ENCODE data around the gene EPB41L5.

DNA sequence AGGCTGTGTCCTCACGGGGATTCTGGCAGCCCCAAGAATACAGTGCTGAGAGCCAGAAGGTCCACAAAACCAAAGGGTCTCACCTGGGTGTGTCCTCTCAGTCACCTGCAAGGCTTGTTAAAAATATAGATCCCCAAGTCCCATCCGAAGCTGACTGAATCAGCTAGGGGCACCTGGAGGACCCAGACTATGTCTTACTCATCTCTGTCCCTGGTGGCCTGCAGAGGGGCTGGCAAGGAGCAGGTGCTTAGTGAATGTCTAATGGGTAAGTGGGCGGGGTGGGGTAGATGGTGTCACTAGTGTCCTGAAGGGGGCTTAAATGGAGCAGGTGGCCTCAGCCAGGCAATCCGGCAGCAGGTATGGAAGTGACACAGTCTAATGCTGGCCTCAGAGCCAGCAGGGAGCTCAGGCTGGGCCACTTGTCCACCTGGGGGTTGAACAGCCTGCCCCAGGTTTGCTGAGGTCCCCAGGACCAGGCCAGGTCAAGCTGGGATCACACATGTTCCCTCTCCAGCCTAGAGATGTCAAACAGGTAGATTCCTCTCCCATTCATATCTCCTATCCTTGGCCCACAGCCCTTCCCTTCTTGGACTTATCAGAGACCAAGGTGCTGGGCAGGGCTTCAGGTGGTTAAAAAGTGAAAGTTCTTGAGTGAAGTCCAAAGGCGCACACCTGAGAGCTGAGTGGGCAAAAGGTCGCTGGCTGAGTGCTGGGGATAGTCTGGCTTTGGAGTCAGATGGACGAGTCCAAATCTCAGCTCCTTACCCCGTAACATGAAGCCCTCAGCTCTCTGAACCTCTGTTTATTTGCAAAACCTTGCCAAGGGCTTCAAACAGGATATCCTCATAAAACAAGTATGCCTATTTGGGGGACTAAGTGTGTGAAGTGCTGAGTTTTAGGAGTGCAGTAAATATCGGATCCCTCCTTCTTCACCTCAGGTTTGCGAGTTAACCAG is 1.7 kb downstream of the STEAP3 start:
- RRBS: no CpG with 5 or more reads among the region's 10 CpGs

- RRBS: no CpG with 5 or more reads among the region's 5 CpGs
Measured at GRCh38 chr2:119264323-119264704, 40.7 kb downstream of the STEAP3 start.

DNA sequence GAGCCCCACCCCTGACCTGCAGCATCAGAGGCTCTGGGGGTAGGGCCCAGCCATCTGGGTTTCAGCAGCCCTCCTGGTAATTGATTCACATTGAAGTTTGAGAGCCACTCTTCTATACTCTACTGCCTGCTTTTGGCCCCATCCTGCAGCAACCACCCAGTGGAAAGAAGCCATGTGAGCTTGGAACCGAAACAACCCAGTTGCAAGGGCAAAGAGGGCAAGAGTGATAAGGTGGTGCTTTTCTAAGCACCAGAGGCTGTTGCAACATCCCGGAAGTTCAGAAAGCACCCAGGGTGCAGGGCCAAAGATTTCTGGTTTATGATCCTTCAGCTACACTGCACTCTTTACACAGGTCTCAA is 29.1 kb upstream of the TMEM37 start:
- RRBS: no CpG with 5 or more reads among the region's 2 CpGs

- RRBS: no CpG with 5 or more reads among the region's 5 CpGs
Measured at GRCh38 chr2:119695076-119695485, 16.1 kb downstream of the TMEM177 start.

- RRBS: no CpG with 5 or more reads among the region's 6 CpGs
Measured at GRCh38 chr2:119892943-119894042, 119.6 kb upstream of the EPB41L5 start.

DNA sequence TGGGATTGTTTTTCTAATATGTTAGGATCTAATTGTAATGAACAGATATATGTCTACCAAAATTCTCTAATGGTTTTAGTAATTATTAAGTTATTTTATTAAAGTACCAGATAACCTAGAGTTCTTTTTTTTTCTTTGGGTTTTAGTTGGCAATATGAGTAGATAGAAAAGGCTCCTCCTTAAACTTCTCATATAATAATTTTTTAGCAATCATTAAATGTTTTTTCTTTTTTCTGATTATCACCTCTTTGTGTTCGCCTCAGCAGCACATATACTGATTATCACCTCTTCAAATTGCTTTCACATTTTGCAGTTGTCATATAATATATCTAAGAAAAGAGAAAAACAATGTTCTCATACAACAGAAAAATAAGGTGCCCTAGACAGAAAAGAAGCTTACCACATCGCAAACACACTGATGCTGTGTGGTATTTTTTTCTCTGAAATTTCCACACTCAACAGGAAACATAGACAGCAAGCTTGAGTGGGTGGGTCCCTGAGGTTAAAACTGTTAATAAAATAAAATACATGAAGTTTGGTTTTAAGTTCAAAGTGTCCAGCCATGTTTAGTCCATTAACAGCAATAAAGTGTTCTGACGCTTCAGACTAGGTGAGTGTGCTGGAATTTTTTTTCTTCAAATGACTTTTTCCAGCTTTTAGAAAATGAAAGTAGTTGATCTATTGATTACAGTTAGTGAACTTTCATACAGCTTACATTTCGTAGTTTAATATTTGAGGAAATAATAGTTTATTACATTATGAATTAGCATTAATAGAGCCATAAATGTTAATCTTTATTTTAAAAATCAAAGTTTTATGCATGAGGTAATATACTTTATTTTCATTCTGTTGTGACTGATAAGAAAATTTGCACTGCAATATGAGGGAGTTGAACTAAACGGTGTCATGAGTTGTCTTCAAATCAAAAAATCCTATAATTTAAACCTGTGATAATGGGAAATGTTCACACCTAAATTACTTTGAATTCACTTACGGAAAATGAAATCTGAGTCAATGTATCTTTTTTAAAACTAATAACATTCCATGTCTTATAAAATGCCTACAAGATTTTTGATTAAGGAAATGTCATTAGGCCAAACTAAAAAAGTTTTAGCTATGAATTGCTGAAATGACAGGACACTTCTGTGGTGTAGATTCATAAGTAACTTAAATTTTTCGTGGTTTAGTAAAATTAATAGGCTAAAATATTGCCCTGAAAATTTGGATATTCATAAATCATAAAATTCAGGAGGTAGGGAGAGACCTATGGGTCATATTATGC is 83.2 kb upstream of the EPB41L5 start:
- RRBS: no CpG with 5 or more reads among the region's 7 CpGs

DNA sequence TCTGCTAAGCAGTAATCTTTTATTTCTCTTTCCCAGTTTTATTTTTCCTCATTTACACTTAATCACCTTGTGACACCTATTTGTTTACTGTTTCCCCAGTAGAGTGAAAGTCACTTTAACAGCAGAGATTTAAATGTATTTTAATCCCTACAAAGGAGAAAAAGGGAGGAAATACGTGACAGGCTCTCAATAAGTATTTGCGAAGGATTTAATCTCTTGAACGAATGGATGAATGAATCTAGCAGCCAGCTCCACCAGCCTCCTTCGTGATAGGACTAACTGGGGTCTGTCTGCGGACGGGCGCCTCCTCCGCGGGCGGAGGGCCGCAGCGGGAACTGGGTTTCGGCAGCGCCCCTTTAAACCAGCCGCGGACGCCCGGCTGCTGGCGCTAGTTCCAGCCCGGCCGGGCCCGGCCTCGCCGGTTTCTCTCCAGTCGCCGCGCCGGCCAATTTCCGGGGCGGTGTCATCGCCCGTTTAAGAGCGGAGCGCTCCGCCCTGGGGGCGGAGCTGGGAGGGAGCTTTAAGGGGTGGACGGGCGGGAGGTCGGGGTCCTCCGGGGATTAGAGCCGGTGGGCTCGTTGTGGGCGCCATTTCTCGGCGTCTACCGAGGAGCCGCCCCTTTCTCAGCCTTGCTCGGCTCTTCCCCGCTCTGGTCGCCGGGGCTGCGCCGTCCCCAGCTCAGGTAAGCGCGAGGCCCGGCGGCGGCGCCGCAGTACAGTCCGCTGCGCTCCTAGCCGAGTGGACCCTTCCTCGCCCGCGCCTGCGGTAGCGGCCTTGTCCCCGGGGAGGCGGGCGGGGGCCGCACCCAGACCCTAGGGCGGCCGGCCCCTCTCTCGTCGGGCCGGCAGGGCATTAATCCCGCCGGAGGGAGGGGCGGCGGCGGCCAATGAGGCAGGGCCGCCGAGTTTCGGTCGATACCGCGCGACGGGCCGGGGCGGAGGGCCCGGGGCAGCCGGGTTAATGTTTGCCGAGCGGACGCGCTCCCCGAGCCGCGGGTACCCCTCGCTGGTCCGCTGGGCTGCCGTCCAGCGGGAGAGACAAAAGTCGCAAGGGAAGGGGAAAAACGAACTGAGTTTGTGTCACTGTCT is at the start of gene EPB41L5:
EPB41L5 (plus strand) TSS at position 549 of the 1,088 bp plus-strand sequence.
- RRBS: 1% methylated on average over 50 of the region's 107 CpGs

GRCh38 chr2:120233050-120233415 is 9.8 kb upstream of the TMEM185B start:
- RRBS: no CpG with 5 or more reads among the region's 7 CpGs

DNA sequence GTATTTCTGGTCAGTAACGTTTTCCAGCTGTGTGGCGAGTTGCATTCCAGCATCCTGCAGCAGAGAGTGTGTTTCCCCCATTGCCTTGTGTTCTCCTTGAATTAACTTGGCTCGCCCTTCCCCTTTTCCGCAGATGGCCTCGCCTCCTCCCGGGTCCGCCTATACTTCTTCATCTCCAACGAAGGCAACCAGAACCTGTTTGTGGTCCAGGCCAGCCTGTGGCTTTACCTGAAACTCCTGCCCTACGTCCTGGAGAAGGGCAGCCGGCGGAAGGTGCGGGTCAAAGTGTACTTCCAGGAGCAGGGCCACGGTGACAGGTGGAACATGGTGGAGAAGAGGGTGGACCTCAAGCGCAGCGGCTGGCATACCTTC is 3.0 kb downstream of the INHBB start:
- RRBS: no CpG with 5 or more reads among the region's 15 CpGs

- RRBS: 96% methylated on average over 3 of the region's 15 CpGs
Measured at GRCh38 chr2:120526113-120526662, 180.3 kb downstream of the INHBB start.

DNA sequence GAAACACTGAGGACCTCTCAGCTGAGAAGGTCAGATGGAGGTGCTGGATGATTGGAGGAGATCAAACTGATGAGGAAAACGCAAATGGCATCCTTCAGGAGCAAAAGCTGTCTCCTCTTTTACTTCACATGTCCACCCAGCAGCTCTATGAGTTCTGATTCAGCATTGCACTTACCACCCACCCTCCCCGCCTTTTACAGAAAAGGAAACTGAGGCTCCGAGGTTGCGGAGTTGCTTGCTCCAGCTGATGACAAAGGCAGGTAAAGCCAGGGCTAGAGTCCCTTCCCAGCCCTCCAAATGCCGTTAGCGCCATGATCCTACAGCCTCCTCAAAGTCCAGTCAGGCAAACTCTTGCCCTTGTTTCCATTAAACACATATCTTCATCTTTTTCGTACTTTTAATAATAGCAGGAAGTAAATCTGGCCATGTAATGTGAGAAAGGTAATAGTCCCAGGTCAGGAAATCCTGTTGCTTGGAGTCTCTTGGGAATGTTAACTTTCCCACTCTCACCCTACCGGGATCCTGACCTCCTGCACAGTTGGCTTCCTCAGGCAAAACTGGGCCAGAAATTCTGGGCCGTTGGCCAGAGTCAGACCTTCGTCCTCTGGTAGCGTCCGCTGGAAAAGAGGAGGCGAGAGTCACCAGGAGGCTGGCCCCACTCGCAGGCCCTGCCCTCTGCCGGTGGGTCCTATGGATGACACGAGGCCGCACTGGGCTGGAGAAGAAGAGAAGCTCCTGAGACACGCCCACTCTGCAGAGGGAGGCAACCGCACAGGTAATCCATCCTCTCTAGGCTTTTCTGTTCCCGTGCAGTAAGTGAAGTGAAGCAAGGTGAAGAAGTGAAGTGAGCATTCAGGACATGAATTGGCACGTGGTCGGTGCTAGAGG is 183.0 kb upstream of the GLI2 start:
- RRBS: no CpG with 5 or more reads among the region's 22 CpGs

GRCh38 chr2:120566628-120567182 is 169.0 kb upstream of the GLI2 start:
- RRBS: no CpG with 5 or more reads among the region's 19 CpGs

- RRBS: no CpG with 5 or more reads among the region's 1 CpG
Measured at GRCh38 chr2:120738542-120738705, 2.8 kb downstream of the GLI2 start.

DNA sequence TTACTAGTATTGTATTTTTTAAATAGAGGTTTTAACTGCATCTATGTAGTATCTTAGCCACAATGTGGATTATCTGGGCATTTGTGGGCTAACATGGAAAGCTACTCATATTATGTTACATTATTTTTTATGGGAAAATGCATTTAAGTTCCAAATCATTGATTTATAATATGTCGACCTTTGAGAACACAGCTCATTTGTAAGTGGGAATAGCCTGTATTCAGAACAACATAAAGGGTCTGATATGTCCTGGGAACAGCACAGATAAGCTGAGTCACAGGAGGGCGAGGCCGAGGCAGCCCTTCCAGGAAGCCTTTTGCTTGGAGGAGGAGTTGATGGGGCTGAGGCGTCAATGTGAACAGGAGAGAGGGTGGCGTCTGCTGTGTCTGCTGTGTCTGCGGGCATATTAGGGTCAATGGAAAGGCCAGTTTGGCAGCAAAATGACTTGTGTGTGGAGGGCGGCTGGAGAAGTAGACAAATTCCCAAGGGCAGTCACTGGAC is 127.9 kb downstream of the GLI2 start:
- RRBS: no CpG with 5 or more reads among the region's 7 CpGs

GRCh38 chr2:121155425-121156250 is 129.4 kb downstream of the TFCP2L1 start:
- RRBS: 84% methylated on average over 3 of the region's 14 CpGs

DNA sequence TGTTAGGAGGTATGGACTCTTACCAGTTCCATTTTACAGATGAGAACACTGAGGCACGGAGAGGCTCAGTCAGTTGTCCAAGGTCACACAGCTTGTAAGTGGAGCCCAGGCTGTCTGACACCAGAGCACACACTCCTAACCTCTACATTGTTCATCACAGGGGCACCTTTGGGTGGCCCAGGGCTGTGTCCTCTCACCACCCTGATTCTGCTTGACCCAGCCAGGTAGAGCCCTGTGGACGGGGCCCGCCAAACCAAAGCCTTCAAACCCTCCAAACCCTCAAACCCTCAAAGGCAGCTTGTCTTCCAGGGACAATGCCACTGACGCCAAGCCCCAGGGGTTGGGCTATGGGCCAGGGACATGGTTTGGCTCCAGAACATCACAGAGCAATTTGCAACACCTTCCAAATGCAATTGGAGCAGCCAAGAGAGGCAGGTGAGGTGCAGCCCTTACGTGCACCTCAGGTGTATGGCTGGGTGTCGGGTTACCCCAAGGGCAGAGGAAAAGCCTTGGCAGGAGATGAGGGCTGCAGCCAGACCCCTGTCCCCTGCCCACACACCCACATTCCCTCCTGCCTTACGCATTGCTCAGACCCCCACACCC is 89.0 kb downstream of the TFCP2L1 start:
- RRBS: no CpG with 5 or more reads among the region's 7 CpGs

DNA sequence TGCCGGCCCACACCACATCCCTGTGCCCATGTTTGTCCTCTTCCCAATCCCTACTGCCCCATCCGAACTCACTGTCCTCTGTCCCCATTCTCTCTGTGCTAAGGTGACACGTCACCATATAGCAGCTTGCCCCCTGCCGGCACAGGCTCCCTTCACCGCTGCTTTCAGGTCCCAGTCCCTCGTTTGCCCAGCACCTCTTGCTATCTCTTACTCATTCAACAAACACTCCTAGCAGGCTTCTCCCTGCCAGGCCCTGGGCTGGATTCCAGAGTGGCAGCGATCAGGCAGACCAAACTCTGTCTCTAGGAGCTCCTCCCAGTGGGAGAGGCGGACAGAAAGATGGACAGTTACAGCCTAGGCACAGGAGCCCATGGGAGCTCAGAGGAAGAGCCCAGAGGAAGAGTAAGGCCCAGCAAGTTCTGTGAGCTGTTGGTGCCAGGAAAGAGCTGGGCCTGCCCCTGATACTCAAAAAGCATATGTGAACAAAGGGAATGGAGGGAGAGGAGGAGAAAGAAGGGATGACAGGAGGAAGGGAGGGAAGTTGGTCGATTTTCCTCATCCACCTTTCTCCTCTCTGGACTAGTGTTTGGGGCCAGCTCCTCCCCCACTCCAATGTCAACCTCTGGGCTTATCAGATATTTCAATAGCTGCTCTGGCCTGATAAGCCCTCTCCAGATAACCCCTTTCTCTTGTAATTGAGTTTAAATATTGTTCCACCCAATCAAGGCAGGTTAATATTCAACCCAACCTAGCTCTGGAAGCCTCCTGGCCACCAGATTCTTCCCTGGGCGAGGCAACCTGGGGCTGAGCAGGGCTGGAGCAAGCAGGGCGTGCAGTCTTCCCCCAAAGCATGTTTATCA is 74.1 kb downstream of the TFCP2L1 start:
- RRBS: no CpG with 5 or more reads among the region's 11 CpGs

DNA sequence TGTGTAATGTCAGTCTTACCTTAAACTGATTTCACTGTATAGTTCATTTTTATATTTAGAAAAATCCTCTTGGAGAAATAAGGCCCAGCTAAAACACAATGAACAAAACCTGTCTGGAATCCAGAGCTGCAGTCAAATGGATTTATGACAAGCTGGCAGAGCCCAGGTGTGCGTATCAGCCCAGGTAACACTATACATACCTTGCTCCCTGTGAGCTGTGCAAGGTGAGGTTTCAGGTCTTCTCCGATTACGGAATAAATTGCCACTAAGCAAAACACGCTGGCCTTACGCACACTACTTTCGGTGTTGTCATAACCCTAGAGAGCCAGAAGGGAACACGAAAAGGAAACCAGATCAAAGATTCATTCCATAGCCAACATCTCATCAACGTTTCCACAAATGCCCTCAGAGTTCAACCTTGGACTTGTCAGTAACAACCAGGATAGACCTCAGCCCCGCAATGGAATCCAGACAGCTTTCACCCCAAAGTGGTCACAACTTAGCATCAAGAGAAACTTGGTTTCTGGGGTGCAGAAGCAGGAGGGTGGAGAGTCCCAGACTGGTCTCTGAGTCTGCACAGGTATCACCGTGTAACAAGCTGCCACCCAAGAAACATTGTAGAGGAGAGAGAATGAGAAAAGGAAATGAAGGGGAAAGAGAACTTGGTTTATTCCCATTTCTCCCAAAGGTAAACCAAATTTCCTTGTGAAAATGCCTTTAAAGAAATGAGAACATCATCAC is 62.0 kb upstream of the TFCP2L1 start:
- RRBS: no CpG with 5 or more reads among the region's 10 CpGs

- RRBS: 100% methylated on average over 5 of the region's 21 CpGs
Measured at GRCh38 chr2:121367523-121367969, 82.5 kb upstream of the TFCP2L1 start.

DNA sequence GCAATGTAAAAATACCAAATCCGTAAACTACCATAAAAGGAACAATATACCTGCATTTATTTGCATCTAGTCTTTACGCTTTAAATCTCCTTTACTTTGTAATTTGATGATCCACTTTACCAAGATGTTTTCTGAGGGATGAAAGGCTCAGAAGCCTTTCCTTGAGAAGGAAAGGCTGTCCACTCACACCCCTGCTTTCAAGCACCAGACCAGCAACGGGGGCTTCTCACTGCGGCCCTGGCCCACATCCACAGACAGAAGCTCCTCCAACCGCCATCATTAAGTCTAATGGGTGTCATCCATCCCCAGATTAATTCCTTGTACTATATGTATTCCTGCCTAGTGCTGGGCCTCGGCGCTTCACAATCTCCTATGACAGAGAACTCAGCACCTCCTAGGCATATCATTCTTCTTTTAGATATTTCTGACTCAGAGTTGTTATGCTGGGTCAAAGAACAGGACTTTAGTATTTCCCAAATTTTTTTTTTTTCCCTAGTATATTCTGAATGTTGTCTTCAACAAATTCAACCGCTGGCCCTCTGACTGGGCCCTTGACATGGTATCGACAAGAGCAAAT is 83.1 kb upstream of the TFCP2L1 start:
- RRBS: no CpG with 5 or more reads among the region's 9 CpGs